Sigmoid colon (tissue), 4 donors: ENCODE results near the genes CNKSR1, SH3BGRL3, ARID1A and SFN.

GRCh38 chr1:25879378-25879991 lies 4.0 kb upstream of the PAQR7 start:
- PRO-cap: no peak
- RAMPAGE, long total RNA, 4 experiments: no peak in any of the 4 experiments

DNA sequence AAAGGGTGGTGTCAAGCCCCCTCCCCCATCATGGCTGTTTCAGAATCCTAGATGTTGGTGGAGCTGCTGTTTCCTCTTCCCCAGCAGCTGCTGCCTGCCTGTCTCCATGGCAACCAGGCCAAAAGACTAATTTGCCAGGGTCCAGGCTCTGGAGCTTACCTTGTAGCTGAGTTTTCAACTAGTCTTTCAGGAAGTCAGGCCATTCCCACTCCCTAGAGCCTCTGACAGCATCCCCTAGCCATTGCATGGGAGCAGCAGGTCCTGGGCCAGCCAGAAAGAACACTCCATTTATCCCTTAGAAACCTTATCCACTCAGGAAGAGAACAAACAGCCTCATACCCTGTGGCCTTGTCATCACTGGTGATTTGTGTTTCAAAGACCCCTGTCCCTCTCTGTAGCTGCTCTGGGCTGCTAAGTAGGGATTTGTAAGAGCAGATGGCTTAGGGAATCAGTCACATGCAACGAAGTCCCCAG lies 21.4 kb upstream of the STMN1 start:
- PRO-cap: no peak
- RAMPAGE, long total RNA, 4 experiments: no peak in any of the 4 experiments

DNA sequence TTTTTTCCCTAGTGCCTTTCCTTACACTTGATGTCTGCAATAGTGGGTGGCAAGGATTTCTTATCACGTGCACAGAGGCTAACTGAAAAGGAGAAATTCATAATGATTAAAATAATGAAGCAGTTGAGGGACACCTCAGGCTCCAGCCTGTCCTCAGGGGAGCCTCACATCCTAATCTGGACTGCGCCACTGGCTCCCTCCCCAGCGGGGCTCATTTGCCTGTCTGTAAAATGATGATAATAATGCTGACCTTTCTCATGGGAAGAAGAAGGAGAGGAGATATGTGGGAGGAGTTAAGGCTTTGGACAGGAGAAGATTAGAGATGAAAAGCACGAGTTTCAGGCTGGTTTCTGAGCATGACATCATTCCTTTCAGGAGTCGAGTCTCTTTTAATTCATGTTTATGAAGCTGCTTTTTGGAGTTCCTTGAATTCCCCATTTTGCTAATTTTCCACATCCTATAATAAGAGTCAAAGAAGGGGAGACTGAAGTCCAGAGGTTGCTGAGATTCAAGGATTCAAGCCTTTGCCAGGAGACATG lies 27.2 kb upstream of the STMN1 start:
- PRO-cap: no peak
- RAMPAGE, long total RNA, 4 experiments: no peak in any of the 4 experiments

DNA sequence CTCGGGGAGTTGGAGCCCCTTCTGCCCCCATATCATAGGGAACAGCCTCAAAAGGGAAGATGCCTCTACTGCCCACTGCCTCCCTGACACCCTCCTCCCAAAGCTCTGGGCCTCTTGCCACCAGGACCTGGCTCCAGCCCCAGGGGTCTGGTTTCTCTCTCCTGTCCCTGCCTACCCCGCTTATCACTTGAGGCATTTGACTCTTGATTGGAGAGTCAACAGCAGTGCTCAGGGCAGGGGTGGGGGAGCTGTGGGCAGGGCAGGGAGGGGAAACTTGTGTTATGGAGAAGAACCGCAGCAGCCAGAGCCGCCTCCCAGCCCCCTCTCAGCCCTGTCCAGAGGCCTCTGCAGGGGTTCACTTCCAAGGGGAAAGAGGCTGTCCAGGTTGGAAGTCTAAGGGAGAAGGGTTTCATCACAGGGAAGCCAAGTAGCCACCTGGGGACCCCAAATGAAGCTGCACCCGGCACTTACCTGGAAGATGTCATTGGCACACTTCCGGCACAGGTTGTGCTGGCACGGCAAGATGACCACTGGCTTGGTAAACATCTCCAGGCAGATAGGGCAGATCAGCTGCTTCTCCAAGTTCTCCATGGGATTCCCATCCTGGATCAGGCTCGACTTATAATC lies 452 bp downstream of the TRIM63 start:
- PRO-cap: no peak
- RAMPAGE, long total RNA, 4 experiments: no peak in any of the 4 experiments

DNA sequence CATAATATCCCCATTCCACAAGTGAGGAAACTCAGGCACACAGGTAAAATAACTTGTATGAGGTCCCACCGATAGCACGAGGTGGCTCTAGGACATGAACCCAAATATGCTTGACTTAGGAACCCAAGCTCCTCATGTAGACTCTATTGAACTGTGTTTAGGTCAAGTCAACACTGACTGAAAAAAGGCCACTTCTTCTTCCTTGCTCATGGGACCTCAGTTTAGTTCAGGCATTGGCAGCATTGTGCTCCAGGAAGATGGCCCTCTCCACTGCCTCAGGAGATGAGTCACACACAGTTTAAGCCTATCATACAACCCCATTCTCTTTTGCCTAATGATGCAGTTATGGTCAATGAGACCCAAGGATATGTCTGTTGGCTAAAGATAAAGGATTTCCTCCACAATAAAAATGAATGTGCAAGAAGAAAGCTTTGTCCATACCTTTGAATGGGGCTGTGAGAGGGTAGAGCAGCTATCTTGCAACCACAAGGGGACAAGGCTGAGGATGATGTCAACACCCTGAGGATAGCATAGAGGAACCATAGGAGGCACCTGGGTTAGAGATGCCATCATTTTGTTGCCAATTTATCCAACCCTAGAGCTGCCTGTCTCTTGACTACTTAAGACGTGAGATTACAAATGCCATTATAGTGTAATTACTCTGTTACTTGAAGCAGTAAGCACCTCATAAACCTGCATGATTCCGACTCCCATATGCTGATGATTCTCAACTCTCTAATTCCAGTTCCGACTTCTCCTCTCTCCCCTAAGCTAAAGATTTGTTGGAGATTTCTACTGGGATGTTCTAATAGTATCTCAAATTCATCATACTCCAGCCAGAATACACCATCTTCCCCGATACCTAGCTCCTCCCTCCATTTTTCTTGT lies 3.0 kb upstream of the TRIM63 start:
- PRO-cap: no peak
- RAMPAGE, long total RNA, 4 experiments: no peak in any of the 4 experiments

GRCh38 chr1:26126972-26128014 lies 15.7 kb downstream of the PDIK1L start:
- PRO-cap: no peak
- RAMPAGE, long total RNA, 4 experiments: no peak in any of the 4 experiments

DNA sequence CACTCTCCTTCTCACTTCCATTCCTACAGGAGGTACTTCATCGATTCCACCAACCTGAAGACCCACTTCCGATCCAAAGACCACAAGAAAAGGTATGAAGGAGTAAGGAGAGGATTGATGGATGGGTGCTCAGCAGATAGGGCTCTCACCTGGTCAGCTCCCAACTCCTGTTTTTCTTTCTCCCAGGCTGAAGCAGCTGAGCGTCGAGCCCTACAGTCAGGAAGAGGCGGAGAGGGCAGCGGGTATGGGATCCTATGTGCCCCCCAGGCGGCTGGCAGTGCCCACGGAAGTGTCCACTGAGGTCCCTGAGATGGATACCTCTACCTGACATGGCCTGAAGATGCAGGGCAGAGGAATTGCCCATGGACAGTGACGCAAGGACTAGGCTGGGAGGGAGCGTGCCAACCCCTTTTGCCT lies 689 bp downstream of the ZNF593 start:
- PRO-cap: no peak
- RAMPAGE, long total RNA, 4 experiments: no peak in any of the 4 experiments

DNA sequence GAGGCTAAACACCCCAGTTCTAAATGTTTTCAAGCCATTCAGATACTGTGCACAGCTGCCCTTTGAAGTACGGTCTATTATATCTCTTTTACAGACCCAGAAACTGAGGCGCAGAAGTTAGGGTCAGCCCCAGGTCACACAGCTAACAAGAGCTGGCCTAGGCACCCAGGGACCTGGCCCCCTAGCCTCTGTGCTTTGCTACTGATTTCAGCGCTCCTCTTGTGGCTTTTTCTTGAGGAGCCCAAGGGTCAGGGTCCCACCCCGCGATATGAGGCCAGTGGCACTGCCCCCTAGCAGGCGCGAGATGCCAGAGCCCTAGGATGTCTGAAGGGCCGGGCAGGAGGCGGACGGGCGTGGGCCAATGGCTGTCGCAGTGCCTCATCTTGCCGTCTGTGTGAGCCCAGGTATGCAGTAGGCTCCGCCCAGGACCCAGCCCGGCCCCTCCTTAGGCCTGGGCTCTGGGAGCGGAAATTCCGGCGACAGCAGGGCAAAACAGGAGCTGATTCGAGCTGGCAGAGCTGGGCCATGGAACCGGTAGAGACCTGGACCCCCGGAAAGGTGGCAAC lies at the start of gene CNKSR1:
TSS of gene CNKSR1 (plus strand) at position 469 of the 566 bp plus-strand sequence.
- PRO-cap: no peak
- RAMPAGE, long total RNA, 4 experiments: no peak in any of the 4 experiments

DNA sequence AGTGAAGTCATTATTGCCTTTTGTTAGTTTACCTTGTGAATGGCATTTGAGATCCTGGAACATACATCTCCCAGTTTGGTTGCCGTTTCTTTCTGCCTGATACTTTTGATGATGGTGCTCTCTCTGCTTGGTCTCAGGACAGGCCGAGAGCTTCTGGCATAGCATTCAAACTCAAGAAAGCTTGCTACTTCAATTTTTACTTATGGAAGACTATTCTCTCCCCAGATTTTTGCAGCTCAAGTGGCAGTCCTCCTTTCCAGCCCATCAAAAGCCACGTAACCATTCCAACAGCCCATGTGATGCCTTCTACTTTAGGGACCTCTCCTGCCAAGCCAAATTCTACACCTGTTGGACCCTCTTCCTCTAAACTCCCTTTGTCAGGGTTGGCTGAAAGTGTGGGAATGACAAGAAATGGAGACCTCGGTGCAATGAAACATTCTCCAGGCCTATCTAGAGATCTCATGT lies 21.0 kb downstream of the CEP85 start:
- PRO-cap: no peak
- RAMPAGE, long total RNA, 4 experiments: no peak in any of the 4 experiments

GRCh38 chr1:26279902-26280504 lies at the start of gene SH3BGRL3:
TSS of gene SH3BGRL3 (plus strand) at chr1:26280086.
- PRO-cap: bidirectional peak, plus-strand start at chr1:26280099, minus-strand start at chr1:26279943
- RAMPAGE, long total RNA, 4 experiments: start-site peak on the plus strand in 4 of 4 experiments, at chr1:26280036-26280138 at its widest, 253 to 1,644 reads per replicate

DNA sequence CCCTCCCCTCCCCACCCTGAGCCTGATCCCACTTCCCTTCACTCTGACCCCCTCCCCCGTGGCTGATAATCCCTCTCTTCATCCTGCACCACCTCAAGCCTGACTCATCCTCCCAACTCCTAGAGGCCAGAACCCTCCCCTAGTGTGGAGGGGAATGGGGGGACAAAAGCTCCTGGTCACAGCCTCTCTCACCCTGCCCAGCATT lies 521 bp downstream of the SH3BGRL3 start:
- PRO-cap: no peak
- RAMPAGE, long total RNA, 4 experiments: no peak in any of the 4 experiments

GRCh38 chr1:26280970-26281855 lies 1.3 kb downstream of the SH3BGRL3 start:
- PRO-cap: no peak
- RAMPAGE, long total RNA, 4 experiments: no peak in any of the 4 experiments

DNA sequence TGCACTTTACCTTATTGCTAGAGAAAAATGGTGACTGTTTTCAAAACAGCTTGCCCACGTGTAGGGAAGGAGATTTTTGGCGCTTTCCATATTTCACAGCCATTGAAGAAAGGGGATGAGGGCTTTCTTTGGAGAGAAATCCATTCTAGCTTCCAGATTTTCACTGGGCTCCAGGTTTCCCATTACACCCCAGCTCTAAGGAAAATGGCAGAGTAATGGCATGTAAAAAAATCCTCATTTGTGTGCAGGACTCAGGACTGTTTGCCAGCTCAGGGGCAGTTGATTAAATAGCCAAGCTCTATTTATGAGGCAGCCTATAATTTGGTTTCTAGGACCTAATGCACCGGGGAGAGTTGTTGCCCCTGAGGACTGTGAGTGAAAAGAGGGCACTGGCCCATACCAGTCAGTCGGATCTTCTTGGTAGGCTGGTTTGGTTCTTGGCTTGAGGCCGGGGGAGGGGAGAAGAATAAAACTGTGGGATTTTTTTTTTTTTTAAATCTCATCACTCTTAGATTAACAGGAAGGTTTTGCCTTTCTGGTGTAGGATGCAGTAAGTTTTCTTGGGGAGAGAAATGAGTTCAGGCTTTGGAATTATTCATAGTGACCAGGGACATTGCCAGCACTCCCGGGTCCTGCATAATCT lies 2.1 kb upstream of the ARID1A start:
- PRO-cap: no peak
- RAMPAGE, long total RNA, 4 experiments: no peak in any of the 4 experiments

DNA sequence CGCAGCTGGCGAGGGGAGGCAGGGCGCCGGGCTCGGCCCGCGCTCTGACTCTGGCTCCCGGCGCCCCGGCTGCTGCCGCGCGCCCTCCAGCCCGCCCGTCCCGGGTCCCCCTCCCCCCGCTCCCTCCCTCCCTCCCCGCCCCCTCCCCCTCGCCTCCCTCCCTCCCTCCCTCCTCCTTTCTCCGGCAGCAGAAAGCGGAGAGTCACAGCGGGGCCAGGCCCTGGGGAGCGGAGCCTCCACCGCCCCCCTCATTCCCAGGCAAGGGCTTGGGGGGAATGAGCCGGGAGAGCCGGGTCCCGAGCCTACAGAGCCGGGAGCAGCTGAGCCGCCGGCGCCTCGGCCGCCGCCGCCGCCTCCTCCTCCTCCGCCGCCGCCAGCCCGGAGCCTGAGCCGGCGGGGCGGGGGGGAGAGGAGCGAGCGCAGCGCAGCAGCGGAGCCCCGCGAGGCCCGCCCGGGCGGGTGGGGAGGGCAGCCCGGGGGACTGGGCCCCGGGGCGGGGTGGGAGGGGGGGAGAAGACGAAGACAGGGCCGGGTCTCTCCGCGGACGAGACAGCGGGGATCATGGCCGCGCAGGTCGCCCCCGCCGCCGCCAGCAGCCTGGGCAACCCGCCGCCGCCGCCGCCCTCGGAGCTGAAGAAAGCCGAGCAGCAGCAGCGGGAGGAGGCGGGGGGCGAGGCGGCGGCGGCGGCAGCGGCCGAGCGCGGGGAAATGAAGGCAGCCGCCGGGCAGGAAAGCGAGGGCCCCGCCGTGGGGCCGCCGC lies at the start of gene ARID1A:
TSS of gene ARID1A (plus strand) at position 173 of the 760 bp plus-strand sequence.
- PRO-cap: bidirectional peak, plus-strand start at position 190 of the sequence, minus-strand start at position 102 of the sequence; unidirectional peak, plus-strand start at position 501 of the sequence
- RAMPAGE, long total RNA, 4 experiments: start-site peak on the plus strand in 1 of 4 experiments, centred at position 189 of the sequence, 14 reads per replicate

DNA sequence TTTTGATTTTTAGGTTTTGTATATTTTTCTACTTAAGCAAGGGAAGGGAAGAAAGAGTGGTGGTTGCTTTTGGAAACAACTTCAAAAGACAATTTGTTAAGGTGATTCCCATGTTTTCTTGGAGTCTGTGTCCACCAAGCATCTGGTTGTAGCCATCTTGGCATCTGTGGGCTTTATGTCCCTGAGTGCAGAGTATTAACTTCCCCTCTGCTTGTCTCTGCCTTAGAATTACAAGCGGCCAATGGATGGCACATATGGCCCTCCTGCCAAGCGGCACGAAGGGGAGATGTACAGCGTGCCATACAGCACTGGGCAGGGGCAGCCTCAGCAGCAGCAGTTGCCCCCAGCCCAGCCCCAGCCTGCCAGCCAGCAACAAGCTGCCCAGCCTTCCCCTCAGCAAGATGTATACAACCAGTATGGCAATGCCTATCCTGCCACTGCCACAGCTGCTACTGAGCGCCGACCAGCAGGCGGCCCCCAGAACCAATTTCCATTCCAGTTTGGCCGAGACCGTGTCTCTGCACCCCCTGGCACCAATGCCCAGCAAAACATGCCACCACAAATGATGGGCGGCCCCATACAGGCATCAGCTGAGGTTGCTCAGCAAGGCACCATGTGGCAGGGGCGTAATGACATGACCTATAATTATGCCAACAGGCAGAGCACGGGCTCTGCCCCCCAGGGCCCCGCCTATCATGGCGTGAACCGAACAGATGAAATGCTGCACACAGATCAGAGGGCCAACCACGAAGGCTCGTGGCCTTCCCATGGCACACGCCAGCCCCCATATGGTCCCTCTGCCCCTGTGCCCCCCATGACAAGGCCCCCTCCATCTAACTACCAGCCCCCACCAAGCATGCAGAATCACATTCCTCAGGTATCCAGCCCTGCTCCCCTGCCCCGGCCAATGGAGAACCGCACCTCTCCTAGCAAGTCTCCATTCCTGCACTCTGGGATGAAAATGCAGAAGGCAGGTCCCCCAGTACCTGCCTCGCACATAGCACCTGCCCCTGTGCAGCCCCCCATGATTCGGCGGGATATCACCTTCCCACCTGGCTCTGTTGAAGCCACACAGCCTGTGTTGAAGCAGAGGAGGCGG lies 13.3 kb upstream of the PIGV start:
- PRO-cap: no peak
- RAMPAGE, long total RNA, 4 experiments: no peak in any of the 4 experiments

DNA sequence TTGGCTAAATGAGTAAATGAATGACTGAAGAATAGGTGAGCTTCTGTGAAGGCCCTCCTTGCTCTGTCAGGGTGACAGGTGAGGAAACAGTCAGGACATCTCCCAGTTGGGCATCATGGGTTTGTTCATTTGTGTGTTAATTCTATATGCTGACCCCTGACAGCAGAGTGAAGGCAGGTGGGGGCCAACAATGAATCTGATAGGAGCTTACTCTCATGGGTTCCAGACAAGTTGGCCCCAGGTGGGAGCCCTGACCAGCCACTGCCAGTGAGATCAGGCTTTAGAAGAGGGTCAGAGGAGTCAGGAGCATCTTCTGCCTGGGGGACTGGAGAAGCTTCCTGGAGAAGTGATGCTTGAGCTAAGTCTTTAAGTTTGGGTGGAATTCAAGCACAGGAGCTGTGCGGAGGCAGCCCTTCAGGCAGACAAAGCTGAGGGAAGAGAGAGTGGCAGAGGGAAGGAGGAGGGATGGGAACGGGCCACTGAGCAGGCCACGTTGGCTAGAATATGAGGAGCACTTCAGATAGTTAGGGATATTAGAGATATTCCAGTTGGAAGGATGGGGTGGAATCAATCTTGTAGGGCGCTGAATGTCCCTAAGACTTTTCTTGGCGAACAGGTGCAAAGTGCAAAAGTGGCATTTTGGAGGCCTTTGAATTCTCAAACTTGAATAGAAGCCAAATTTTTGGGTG lies 8.3 kb downstream of the ZDHHC18 start:
- PRO-cap: no peak
- RAMPAGE, long total RNA, 4 experiments: no peak in any of the 4 experiments

GRCh38 chr1:26852976-26853546 lies 9.9 kb upstream of the SFN start:
- PRO-cap: no peak
- RAMPAGE, long total RNA, 4 experiments: no peak in any of the 4 experiments

- PRO-cap: no peak
- RAMPAGE, long total RNA, 4 experiments: no peak in any of the 4 experiments
These were observed 1.3 kb upstream of the SFN start for GRCh38 chr1:26861623-26862130.

- PRO-cap: no peak
- RAMPAGE, long total RNA, 4 experiments: no peak in any of the 4 experiments
These were observed at the start of gene SFN for GRCh38 chr1:26863098-26863402. TSS of gene SFN (plus strand) at chr1:26863149.

GRCh38 chr1:26915120-26915878 lies 1.5 kb upstream of the NR0B2 start:
- PRO-cap: no peak
- RAMPAGE, long total RNA, 4 experiments: no peak in any of the 4 experiments